LHCN-M2 (cell line): ENCODE measurements around a stretch of chrX.

DNA sequence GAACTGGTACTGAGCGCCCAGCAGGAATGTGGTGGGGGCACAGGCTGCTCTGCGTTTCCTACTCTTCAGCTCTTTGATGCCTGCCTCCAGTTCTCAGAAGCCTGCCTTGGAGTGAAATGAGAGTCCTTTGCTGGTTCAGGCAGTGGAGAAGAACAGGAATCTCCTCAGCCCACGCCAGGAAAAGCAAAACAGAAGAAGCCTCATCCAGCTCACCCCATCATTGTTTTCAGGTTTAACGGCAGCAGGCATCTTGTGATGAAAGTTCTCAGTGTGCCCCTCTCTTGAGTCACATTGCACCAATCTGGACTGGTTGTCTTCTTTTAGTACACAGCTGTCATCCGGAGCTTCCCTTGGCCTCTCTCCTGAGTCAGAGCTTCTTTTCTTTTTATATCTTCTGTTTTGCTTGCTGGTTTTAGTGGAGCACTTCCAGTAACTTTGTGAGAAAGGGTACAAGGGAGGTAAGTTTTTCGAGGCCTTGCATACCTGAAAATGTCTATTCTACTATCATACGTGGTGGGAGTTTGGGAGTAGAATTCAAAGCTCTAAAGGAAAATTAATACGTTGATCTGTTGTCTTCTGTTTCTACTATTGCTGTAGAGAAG lies 51.0 kb downstream of the TSPAN7 start:
- RAMPAGE, long total RNA = no peak

- RAMPAGE, long total RNA = no peak
These were observed 67.7 kb downstream of the MID1IP1 start for GRCh38 chrX:38868664-38869696.

- RAMPAGE, long total RNA = no peak
These were observed 215.2 kb downstream of the MID1IP1 start for GRCh38 chrX:39016333-39016993.

DNA sequence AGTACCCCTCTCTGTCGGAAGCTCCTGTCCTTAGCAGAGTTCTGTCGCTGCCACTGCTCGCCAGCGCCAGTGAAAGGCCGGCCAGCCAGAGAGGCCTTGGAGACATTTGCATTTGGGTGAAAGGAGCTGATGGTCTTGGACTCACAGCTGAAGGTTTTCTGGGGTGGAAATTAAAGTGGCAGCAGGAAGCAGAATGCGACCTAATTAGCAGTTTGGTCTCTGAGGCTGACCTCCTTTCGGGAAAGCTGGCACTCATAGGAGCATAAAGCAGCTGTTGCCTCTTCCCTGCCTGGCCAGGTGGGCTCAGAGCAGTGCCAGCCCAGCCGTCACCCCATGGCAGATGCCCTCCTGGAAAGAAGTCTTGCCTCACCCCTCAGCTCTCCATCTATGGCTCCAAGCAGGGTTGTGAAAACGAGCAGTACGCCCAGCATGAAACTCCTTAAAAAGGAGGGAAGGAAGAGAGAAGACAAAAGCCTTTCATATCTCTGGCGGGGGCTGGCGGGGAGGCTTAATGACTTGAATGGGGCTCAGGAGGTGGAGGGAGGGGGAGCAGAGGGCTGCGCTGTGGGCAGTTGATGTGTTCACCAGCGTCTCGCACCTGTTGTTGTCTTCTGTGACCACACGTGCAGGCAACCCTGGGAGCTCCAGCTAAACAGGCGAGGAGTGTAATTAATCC lies 263.9 kb downstream of the MID1IP1 start:
- RAMPAGE, long total RNA = no peak

DNA sequence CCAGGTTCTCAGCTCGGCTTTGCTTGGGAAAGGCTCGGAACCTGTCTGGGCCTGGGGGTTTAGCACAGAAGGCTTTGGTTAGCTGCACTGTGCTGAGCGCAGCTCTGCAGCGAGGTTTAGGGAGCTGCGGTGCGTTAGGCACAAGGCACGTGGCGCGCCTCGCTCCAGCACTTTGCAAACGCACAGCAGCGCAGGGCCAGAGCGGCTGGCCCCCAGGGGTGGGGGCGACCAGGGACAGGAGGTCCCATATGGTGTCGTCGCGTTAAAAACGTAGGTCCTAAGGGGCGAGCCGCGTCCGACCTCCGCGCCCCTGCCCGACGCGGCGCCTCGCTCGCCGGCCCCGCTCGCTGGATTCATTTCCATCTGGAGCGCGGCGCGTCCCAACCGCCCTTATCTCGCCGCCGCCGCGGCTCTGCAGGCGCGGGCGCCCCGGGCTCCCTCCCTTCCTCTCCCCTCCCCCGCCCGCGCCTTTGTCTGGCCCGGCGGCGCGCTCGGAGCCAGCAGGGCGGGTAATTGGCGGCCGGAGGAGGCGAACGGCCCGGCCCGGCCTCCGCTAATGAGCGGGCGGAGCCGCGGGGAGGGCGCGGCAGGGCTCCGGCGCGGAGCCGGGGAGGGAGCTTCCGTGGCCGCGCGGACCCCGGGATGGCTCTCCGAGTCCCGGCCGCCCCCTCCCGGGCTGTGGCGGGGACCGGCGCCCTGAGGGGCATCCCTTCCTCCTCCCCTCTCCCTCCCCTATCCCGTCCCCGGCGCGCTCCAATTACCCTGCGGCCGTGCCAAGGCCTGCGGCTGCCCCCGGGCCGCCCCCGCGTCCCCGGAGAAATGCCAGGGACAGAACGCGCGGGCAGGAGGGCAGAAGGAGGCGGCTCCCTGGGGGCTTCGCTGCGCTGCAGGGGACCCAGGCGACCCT lies 409.0 kb downstream of the BCOR start:
- RAMPAGE, long total RNA = no peak

DNA sequence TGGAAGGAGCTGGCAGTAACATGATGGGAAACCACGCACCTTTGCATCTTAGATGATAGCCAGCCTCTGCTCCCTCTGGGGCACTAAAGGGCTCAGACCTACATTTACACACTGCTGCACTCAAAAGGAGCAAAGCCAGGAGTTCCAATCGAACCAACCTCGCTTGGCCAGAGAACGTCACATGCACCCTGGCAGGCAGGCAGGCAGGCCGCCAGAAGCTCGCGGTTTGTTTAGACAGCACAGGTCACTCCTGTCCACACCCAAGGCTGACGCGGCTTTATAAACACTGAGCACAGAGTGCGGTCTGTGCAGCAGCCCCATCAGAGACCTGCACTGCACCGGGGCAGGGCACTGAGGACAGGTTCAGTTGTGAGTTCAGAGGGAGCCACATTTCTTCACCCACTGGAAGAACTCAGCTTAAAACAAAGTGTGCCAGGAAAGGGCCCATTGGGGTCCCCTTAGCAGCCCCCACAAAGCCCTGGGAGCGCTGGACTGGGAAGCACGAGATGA lies 143.9 kb downstream of the BCOR start:
- RAMPAGE, long total RNA = no peak

DNA sequence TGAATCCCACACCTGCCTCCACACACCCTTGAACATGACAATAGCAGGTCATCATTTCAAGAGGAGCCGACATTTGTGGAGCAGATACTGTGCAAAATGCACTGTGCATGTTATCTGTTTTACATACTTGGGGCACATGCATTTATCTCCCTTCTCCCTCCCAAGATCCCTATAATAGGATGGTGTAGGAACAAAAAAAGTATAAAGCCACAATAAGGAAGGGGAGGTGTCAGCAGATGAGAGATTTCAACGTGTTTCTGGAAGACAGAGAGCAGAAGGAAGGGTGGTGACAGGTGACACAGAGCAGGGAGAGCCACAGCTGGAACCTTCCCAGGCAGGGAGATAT lies 107.5 kb downstream of the BCOR start:
- RAMPAGE, long total RNA = no peak

DNA sequence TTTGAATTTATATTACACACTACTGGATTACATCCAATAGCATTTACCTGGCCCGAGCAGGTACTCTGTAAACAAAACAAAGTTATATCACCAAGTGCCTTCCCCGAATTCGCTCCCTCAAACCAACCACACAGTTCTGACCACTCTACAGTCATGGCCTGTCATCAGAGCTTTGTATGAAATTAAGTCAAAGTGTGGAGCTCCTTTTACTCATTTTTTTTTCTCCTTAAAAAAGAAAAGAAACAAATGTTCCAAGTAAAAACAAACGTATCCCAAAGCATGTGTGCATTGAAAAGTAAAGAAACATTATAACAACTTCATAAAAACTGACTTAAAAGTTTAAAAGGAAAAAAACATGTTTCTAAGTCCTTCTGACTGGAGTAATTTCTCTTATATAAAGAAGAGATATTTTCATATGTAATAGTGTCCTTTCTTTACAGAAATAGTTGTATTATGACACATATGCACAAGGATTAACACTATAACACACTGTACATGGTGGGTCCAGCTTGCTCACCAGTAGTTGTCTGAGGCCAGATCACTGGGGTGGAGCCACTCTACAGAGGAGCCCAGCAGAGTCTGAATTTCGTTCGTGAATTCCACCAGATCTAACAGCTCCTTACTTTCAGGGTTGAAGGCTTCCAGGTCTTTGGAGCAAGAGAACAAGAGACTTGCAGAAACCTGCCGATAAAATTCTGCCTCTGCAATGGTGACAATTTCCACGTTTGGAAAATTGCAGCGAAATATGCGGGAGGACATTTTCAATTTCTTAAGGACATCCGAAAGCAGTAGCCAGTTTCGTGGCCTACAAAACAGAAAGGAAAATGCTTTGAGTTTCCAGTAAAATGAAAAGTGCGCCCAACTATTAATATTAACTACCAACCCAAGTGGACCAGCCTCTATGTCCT lies 45.9 kb downstream of the BCOR start:
- RAMPAGE, long total RNA = no peak

DNA sequence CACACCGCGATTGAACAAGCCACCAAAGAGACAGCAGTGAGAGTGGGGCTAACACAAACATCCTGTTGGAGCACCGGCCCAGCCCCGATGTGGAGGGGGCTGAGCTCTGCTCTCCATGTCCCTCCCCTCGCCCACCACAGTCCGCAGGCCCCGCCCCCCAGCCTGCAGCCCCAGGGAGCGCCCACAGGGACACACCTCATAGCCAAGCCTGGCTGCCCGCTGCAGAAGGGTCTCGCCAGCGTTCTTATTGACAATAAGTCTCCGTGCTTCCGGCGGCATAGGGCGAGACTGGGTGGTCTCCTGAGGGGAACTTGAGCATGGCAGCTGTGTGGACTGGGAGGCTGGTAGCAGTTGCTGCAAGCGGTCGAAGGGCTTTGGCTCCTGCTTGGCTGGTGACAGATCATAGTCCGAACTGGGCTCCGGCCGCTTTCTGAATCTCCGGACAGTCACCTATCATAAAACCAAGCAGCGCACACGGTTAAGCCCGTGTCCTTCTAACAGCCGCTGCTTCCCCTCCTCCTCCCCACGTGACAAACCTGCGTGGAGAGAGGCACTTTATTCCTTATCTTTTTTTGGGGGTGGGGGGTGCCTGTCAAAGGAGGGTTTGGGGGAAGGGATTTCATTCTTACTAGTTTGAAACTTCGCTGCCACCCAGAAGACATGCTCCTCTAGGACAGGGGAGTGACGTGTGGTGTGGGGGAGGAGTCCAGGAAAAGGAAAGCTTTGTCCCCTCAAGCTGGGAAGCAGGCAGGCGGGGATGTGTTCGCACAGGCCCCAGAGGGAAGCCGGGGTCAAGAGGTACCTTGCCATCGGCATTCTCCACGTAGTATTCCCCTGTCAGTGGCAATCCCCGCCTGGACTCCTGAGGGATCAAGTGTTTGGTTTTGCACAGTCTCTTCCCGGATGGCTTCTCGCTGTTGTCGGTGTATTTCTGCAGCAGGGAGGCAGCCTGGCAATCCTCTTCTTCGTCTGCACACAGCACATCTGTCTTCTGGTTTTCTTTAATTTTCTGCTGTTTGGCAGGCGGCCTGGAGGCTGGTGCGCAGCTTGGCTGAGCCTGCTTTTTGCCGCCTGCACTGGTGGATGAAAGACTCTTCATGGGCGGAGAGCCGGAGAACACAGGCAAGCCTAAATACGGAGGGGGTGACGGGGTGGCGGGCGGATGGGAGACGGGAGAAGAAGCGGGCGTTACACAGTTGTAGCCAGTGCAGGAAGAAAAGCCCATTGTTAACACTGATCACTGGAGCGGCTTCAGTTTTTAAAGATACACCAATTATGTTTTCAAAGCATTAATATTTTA lies 35.4 kb downstream of the BCOR start:
- RAMPAGE, long total RNA = no peak

DNA sequence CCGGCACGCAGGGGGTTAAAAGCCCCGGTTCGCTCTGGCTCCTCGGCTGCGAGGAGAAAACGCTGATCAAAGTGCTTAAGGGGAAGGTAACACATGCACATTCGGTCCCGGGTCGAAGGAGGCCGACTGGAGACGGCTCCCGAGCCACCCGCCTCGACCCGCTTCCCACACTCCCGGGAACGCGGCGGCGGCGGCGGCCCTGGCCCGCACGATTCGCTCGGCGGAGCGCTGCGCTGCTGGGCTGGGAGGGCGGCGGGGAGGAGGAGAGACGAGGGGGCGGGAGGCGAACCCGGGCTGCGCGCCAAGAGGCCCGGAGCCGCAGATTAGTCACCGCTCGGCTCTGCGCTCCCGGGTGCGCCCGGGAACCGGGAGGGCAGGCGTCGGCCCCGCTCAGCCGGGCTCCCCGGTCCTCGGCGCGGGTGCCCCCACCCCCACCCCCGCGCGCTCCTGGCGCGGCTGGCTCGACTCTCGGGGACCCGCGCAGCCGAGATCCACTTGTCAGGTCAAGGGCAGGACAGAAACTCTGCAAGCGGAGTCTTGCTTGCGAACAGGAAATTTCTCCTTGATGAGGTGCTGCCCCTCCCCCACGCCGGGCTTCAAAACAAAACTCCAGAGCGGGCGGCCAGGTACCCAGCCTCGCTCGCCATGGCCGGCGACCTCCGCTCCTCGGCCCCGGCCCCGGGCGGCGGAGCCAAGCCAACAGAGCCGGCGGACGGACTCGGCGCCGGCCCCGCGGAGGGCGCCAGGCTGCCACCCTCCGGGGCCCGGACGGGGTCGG lies 11.3 kb upstream of the BCOR start:
- RAMPAGE, long total RNA = no peak

- RAMPAGE, long total RNA = no peak
These were observed 12.0 kb upstream of the BCOR start for GRCh38 chrX:40109620-40110226.

DNA sequence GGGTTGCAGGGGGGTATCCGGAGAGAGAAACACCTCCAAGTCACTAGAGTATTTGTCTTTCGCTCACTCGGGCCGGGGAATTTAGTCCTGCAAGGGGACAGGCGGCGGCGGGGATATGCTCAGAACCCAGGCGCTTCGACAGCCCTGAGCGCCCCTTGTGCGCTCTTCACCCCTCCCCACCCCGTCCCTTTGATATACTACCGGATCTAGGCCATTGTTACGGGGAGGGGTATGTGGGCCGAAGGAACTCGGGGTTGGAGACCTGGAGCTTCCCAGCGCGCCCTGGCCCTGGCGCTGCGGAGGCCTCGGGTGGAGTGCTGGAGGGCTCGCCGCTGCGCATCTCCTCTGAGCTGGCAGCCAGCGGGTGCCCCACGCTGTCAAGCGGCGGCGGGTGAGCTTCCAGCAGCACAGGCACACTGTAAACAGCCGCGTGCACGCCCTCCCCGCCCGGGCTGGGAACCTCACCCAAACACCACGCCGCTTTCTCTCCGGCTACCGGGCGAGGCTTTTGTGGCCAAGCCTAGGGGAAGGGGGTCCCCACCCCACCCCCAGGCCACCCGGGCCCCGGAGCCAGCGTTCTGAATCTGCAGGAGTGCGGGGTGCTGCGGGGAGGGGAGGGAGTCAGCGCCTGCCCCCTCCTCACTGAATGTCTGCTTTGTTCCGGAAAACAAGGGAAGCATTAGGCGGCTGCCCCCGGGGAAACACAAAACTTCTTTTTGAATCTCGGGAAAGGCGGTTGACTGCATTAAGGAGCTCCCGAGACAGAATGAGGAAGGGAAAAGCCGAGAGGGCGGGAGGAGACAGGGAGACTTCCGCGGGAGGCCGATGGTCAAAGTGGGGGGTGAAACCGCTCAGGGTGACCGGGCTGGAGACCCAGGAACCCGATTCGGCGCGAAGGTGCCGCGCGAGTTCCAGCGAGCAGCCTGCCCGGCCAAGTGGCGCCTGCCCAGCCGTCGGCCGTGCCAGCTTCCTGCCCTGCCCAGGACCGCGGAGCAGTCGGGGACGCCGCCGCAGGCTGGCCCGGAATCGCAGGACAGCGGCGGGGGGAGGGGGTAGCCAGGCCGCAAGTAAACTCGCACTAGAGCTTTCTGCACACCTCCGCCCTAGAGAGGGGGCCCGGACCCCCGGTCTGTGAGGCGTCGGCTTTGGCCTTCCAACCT lies 54.7 kb upstream of the BCOR start:
- RAMPAGE, long total RNA = no peak

- RAMPAGE, long total RNA = no peak
These were observed 55.6 kb upstream of the BCOR start for GRCh38 chrX:40153274-40153892.

GRCh38 chrX:40158236-40158873 lies 60.6 kb upstream of the BCOR start:
- RAMPAGE, long total RNA = no peak

- RAMPAGE, long total RNA = no peak
These were observed 75.0 kb upstream of the BCOR start for GRCh38 chrX:40172777-40173182.

DNA sequence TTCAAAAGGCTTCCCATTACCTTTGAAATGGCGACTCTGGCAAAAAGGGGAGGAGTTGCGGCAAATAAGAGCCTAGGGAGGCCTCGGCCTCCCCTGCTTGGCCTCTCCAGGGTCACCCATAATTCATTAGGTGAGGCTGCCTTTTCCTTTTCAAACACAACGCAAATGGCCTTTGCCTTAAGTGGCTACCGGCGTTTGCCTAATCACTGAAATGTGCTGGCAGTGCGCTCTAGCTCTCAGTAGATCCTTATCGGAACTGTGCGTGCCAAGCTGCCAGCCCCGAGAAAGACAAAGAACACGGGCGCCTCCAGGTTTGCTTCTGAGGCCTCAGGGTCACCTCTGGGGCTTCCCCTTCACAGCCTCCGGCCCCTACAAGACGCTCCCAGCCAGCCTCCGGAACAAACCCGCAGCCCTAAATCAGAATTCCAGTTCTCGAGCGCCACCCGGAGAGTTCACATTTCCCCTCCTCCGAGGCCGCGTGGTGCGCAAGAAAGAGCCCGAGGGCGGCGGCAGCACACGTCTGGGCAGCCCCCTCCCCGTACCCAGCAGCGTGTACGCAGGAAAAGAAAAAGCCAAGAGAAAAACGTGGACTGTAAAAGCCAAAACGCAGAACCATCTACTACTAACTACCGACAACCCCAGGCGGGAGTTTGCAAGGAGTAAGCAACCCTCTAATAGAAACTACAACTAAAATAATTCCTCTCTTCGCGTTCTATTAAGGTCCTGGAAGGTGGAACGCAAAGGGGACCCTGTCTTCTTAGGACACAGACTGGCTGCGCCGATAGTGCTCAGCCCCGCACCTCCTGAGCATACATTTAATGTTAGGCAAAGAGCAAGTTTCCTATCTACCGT lies 76.4 kb upstream of the BCOR start:
- RAMPAGE, long total RNA = no peak

DNA sequence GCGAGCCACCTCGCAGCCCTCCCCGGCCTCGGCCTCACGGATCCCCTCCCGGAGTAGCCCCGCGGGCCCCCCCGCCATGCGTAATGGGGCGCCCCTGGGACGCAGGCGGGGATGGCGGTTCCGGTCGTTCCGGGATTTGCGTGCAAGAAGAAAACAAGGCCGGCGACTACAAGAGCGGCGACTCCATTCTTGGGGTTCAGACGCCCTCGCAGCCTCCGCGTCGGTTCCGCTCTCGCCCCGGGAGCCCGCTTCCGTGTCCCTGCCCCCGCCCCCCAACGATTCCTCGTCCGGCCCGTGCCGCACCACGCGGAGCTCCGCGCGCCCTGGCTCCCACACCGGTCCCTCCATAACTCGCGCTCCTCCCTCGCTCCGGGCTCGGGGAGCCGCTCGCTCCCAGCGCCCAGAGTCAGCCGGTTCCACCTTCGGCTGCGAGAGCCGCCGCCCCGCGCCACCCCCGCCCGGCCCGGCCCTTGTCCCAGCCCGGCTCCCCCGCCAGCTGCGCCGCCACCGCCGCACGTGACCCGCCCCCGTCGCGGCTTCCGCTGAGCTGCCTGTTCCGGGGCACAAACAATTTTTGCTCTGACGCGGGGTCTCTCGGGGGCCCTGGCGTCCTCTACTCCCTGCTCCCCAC lies 78.7 kb upstream of the BCOR start:
- RAMPAGE, long total RNA = no peak

DNA sequence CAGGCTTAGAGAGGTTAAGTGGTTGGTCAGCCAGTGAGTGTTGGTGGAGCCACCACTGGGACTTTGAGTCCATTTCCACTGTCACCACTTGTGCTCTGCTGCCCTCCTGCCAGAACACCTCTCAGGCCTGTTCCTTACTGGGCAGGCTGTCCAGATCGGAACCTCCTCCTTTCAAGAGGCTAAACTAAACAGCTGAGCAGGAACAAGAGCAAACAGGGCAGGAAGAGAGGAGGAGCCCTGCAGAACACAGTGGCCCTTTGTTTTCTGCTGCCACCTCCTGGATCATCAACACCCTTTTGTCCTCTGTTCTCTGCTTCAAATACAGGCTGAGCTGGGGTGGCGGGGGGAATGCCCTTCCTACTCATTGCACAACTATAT lies 112.5 kb upstream of the ATP6AP2 start:
- RAMPAGE, long total RNA = no peak

- RAMPAGE, long total RNA = no peak
These were observed 244 bp upstream of the CXorf38 start for GRCh38 chrX:40647625-40647984.

DNA sequence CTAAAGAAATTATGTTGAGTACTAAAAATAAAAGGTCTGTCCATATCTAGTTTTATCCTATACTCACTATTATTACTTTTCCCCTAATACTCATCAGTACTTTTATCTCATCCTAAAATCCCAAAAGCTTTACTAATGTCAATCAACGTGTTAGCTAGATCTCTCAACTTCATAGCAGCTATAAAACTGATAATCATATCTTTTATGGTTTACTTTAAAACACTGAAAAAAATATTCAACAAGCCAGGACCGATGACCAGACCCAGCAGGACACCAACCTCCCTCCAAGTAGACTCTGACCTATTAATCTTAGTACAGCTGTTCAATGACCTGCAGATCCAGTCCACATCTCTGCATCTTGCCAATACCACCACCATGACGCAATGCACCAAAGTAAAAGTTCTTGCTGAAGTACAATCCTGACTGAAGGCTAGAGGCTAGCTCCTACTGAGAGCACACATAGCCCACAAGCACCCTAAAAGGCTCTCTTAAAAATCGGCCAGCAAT lies 7.8 kb downstream of the MED14 start:
- RAMPAGE, long total RNA = no peak